Bronchus fibroblast of lung (primary cell): ENCODE data around the gene SAP30L.

- RAMPAGE, long total RNA: no peak
Observed at GRCh38 chr5:151680652-151681581, 5.8 kb downstream of the SPARC start.

- RAMPAGE, long total RNA: no peak
Observed at GRCh38 chr5:151698794-151699866, 12.4 kb upstream of the SPARC start.

DNA sequence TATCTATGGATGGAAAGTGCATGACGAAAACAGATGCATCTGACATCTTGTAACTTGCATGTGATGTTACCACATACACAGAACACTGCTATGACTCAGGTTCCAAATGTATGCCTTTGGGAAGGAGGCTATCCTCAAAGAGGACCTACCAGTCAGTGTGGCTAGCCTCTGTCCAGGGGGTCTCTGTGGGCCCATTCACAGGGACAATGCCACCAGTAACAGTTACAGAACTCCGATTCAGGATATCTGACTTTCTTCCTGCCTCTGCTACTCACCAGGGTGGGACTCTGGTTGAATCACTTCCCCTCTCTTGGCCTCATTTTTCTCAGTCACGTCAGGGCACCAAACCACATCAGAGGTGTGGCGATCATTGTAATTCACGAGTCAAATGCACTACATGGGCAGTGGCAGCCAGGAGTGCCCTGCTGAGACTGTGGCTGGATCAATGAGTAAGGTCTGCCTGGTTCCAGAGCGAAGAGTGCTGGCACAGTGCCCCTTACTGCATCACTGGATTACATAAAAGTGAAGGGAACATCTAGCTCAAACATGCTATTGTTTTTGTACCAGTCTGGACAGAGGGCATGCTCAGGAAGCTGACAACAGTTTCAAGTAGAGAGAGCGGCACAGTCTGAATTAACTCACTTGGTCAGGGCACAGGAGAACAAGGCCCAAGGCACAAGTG is 13.2 kb downstream of the ATOX1 start:
- RAMPAGE, long total RNA: no peak

DNA sequence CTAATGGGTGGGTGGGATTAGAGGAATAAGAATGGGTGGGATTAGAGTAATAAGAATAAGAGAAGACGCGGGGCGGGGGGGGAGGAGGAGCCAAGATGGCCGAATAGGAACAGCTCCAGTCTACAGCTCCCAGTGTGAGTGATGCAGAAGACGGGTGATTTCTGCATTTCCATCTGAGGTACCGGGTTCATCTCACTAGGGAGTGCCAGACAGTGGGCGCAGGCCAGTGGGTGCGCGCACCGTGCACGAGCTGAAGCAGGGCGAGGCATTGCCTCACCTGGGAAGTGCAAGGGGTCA is 197.9 kb downstream of the NMUR2 start:
- RAMPAGE, long total RNA: no peak

- RAMPAGE, long total RNA: no peak
Observed at GRCh38 chr5:153682868-153683203, 192.4 kb downstream of the GRIA1 start.

DNA sequence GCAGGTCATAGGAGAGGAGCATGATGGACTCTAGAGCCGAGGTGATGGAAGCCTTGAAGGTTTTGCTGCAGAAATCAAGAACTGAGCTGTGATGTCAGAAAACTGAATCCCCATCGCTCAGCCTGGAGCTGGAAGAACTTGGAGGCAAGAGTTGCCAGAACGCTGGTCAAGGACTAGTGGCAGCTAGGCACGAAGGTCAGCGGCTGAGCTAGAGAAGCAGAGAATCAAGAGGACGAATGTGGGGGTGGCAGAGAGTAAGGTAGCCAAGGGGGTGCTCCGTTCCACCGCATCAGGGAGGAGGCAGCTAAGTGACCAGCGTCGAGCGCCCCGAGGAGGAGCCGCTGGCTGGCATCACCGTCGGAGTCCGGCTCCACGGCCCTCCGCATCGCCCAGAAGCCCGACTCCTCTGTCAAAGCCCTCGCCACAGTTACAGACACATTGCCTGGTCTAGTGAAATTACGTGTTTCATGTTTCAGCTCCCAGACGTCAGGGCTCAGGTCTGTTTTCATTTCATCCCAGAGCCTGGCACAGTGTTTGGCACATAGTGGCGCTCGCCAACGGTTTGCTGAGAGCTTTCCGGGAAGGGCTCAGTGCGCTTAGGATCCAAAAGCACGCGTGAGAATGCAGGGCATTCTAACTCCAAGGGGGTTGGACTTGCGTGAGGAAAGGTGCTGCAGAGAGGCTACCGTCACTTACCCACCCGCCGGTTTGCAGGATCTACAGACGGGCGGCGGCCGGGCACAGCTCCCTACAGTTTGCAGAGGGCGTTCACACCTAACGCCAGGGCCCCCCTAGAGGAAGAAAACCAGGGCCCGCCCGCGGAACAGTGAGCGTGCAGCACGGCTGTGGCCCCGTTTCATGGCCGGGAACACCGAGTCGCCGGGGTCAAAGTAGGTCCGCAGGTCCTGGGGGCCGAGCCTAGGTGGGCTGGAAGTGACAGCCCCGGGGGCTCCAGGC is 955 bp upstream of the GALNT10 start:
- RAMPAGE, long total RNA: no peak

GRCh38 chr5:154221663-154222018 is 31.1 kb downstream of the GALNT10 start:
- RAMPAGE, long total RNA: no peak

DNA sequence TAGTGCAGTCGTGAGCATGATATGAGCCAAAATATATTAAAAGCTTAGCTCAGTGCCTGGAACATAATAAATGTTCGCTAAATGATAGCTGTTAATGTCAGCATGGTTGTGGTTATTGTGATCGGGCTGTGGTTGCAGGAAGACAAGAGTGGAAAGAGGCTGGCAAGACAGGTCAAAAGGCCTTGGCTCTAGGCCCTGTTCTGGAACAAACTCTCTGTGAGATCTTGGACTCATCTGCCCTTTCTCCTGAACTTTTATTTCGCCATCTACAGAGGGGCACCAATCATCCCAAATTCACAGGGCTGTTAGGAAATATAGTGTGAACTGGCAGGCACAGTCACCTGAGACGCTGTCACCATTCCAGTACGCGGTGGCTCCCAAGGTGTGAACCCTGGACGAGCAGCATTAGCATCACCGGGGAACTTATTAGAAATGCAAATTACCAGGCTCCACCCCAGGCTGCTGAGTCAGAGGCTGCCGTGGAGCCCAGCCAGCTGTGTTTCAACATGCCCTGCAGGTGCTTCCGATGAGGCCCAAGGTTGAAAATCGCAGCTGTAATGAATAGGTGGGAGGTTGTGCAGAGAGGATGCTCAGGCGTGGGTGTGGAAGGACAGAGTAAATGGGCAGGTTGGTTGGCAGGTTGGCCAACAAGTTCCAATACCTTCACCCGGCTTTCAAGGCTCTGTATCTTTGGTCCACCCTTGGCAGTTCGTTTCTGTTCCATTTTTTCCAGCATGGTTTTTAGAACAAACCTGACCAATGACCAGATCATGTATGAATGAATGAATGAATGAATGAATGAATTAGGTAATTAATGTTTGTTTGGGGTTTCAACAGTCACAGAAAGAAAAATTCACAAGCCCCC is 50.1 kb upstream of the SAP30L start:
- RAMPAGE, long total RNA: no peak

DNA sequence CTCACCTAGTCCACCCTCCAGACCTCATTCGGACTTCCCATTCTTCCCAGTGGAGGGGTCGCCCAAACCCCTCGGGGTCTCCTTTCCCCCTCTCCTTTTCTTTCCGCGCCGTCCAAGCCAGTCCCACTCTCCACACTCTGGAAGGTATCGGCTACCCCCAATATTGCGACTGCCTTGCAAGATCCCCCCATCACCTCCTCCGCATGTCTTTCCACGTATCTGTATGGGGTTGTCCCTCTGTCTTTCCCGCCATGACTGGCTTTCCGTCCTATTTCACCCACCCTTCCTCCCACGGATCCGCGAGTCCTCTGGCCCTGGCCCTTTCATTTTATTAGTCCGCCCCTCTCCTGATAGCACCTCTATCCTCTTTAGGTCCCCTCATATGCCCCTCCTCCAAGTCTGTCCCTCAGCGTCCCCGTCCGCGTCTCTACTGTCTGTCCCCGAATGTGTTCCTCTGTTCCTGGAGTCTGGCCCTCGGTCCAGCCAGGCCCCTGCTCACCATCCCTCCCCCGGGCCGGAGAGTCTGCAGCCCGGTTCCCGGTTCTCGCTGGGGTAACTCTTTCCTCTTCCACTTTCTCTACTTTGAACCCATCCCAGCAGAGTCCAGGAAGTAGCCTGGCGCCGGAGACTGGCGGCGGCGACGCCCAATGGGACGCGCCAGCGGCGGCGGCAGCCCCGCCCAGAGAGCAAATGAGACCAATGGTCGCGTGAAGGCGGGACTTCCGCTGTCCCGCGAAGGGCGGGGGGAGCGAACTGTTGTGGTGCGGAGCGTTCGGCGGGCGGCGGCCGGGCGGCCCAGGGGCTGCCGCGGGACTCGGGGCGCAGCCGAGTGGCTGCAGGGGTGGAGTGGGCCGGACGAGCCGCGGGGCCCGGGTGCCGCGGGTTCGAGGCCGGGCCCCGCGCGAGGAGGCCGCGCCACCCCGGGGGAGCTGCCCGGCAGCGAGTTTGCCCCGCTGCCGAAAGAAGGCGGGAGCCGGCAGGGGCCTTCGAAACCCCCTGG is at the start of gene SAP30L:
SAP30L (plus strand) TSS at position 759 of the 1,000 bp plus-strand sequence.
- RAMPAGE, long total RNA: no peak

DNA sequence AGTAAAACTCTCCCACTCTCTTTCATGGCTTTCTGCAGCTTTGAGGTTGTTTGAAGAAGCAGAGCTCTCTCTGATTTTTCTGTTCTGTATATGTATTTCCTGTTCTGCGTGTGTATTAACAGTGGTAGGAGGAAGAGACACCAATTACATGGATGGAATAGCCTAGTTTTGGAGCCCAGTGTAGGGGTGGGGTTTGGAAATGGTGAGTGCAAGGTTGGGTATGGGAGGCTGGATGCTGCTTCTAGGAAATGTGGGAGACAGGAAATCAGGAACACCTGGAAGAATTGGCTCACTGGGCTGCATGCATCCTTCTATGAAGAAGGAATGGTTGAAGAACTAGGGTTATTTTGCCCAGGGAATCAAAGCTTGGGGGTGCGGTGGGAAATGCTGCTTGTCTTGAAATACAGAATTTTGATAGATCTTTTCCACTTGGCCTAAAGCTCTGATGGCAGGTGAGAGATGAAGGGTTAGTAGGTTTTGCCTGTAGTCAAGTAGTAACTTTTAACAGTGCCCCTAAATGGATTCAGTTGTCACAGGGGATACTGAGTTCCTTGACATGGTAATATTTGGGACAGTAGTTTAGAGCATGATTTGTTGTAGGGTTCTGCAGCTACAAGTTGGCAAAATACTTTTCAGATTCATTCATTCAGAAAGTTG is 12.6 kb downstream of the LARP1 start:
- RAMPAGE, long total RNA: no peak

- RAMPAGE, long total RNA: no peak
Observed at GRCh38 chr5:154792471-154792859, 37.3 kb downstream of the LARP1 start.

DNA sequence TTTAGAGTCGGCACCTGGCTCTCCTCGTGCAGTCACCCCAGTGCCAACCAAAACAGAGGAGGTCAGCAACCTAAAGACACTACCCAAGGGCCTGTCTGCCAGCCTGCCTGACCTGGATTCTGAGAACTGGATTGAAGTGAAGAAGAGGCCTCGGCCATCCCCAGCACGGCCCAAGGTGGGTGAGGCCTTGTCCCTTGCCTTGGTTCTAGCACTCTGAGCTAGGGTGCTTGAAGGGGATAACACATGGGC is 44.6 kb downstream of the LARP1 start:
- RAMPAGE, long total RNA: no peak

DNA sequence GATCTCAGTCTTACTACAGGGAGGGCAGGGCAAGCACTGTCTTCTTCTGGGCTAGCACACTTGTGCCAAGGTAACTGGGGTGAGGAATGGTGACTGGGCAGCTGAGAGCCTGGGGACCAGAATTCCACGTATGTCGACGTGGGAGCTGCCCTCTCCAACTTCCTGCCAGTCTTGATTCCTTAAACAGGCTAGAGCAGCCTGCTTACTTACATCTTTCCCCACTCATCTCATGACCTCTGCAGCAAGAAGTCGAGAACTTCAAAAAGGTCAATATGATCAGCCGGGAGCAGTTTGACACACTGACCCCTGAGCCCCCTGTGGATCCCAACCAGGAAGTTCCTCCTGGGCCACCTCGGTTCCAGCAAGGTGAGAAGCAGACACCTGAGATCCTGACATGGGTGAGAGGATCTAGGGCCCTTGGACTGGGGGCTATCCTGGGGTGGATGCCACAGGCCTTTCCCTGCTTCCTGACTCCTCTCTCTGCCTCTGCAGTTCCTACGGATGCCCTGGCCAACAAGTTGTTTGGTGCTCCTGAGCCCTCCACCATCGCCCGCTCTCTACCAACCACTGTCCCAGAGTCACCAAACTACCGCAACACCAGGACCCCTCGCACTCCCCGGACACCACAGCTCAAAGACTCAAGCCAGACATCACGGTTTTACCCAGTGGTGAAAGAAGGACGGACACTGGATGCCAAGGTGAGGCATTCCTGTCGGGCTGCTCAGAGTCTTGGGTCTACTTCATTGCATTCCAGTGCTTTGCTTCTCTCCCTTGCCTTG is 47.2 kb downstream of the FAXDC2 start:
- RAMPAGE, long total RNA: no peak

GRCh38 chr5:154815589-154816320 is 34.6 kb downstream of the FAXDC2 start:
- RAMPAGE, long total RNA: no peak

DNA sequence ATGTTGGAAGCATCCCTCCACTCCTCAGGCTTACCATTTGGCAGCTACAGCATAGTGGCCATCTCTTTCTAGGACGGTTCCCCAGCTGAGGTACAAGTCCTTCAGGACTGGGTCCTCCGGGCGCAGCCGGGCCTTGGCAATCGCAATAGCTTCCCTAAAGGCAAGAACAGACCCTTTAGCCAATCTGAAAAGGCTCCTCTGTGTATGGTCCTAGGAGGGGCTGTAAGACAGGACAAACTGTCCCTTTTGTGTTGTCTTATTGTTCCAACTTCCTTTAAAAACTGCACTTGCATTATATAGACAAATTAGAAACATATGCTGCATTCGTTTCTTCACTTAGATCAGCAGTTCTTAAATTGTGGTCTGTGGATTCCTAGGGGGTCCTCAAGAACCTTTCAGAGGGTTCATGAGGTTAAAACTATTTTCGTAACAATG is 38.8 kb downstream of the GEMIN5 start:
- RAMPAGE, long total RNA: no peak

DNA sequence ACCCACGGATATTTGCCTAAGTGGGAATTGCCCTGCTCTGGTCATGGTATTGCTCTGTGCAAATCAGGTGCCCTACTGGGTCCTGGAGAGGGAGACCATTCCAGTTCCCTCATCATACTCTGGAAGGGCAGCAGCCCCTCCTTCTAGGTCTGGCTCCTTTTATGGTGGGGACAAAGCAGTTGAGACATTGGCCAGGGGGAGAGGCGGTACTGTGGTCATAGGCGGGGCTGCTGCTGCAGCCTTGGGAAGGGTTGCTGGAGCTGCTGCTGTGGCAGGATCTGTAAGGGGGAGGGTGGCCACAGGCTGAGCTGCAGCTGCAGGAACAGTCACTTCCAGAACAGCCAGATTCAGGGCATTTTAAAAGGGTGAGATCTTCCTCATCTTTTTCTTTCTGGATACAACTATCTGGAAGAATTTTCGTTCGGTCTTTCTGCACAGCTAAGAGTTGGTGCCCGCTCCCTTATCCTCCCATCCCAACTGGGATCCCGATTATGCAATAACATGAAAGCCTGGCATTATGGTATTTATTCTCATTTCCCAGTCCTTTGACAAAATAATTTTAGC is 232.9 kb upstream of the SGCD start:
- RAMPAGE, long total RNA: no peak

DNA sequence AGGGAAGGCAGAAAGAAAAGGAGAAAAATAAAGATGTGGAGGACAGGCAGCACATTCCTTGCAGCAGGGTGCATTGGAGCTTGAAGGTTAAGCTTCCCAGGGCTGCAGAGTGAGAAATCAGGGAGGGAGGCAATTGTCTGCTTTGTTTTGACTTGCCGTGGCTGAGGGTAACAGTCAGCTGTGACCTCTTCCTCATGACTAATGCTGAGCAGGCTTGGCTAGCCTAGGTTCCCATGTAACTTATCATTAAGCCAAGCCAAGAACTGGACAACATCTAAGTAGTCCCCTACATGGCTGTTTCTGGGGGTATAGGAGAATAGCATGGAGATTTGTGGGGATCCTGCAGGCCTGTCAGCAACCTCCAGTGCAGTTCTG is 148.9 kb downstream of the SGCD start:
- RAMPAGE, long total RNA: no peak

- RAMPAGE, long total RNA: no peak
Observed at GRCh38 chr5:157249065-157249539, 16.8 kb upstream of the CYFIP2 start.

GRCh38 chr5:157284469-157284893 is 18.6 kb downstream of the CYFIP2 start:
- RAMPAGE, long total RNA: no peak

GRCh38 chr5:157393117-157393824 is 47.8 kb upstream of the FNDC9 start:
- RAMPAGE, long total RNA: no peak